ENCODE measurements around a stretch of chr18.

DNA sequence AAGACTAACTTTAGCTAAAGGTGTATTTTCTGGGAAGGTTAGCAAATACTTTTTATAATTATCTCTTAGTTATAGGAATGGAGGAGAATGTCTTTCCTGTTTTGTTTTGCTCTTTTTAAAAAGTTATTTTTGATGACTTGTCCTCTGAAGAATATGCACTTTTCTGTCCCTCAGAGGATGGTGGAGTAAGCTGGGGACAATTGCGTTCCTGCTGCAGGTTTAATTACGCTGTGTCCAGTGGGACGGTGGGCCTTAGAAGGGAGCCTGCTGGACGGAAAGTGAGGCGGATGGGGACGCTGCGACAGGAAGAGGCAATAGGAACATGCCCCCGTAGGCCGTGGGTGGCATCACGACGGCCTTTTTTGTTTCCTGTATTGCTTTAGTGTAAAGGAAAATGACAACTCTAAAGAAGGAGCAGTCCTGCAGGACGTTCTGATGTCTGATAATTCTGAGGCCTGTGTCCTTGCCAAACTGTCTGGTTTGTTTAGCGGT, 121.5 kb downstream of the NFATC1 start:
- PRO-cap, result no peak
- RAMPAGE, long total RNA, result no peak

GRCh38 chr18:79526691-79526916, 130.9 kb downstream of the NFATC1 start:
- PRO-cap, result no peak
- RAMPAGE, long total RNA, result no peak

GRCh38 chr18:79526917-79527854, 131.5 kb downstream of the NFATC1 start:
- PRO-cap, result no peak
- RAMPAGE, long total RNA, result no peak

DNA sequence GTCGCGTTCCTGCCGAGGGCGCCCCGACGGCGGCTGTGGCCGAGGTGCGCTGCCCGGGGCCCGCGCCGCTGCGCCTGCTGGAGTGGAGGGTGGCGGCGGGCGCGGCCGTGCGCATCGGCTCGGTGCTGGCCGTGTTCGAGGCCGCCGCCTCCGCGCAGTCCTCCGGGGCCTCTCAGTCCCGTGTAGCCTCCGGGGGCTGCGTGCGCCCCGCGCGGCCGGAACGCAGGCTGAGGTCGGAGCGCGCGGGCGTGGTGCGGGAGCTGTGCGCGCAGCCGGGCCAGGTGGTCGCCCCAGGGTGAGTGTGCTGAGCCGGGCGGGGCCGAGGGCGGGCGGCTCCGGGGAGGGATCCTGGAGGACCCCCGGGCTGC, 348 bp downstream of the CTDP1 start:
- PRO-cap, result bidirectional peak, plus-strand start at position 163 of the sequence, minus-strand start at position 161 of the sequence
- RAMPAGE, long total RNA, result no peak

DNA sequence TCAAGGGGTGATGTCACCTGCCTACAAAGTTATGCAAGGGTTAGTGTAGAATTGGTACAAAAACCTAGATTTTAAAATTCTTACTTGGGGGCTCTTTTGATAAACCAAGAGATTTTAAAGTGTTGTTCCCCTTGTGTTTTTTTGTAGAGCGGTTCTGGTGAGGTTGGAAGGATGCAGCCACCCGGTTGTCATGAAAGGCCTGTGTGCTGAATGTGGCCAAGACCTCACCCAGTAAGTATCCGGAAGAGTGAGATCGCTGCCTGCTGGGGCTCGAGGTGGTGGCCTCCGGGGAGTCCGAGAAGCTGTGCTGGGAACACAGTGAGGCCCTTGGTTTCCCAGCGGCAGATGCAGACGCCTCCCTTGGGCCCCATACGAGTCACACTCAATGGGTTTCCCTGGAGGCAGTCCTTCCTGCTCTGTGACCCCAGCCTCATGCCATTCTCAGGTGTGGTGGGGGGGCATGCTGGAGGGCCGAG, 15.5 kb downstream of the CTDP1 start:
- PRO-cap, result no peak
- RAMPAGE, long total RNA, result no peak

DNA sequence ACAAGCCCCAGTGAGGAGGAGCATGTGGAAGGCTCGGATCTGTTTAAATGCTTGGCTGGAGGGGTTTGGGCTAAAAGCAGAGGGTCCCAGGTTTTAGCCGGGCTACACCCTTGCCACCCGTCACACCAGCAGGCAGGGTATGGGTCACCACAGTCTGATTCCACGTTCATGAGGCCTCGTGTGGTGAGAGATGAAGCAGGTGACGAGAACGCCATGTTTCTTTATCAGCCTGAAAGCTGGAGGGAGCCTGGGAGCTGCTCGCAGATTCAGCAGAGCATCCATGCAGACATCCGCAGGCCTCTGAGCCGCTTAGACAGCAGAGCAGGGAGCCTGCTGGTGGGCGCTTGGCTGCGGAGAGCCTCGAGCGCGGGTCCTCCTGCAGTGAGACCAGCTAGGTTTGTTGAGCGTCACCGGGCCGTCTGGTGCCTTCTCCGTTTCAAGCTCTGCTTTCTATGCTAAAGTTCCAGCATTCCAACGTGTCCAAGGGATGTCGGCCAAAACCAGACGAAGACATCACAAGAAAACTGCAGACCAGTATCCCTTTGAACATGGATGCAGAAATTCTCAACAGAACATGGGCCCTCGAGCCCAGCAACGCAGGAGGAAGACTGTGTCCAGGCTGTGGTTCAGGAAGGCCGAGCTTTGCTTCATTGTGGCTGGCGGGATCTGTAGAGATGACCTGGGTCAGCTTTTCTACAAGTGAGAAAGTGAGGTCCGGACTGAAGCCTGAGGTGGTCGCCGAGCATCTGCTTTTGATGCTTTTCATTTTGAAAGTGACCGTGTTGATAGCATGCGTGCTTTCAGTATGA, 27.7 kb downstream of the CTDP1 start:
- PRO-cap, result no peak
- RAMPAGE, long total RNA, result no peak

- PRO-cap, result no peak
- RAMPAGE, long total RNA, result no peak
Observed at GRCh38 chr18:79903524-79904222, 47.8 kb downstream of the SLC66A2 start.

DNA sequence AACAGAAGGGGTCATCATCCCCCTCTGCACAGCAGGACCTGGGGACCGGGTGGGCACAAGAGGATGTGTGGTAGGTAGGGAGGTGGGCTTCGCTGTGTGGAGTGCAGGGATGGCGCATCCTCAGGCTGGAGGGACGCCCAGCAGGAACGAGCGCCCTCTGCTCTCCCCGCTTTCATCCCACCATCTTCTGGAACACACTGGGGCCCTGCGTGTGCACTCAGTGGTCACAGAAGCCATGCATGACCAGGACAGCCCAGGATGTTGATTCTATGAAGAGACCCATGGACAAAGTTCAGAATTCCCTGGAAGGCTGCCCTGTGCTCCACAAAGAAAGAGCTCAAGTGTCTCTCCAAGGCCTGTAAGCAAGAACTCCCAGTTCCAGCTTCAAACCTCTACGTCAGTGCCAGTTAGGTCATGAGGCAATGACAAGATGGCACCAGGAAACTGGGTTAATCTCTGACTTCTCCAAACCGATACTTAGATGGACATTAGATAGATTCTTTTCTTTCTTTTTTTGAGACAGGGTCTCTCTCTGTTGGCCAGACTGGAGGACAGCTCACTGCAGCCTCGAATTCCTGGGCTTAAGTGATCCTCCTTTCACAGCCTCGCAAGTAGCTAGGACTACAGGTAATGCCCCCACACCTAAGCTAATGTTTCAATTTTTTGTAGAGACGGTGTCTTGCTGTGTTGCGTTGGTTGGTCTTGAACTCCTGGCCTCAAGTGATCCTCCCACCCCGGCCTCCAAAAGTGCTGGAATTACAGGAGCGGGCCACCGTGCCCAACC, 3.4 kb downstream of the SLC66A2 start:
- PRO-cap, result no peak
- RAMPAGE, long total RNA, result no peak

GRCh38 chr18:79954199-79954796, 2.8 kb upstream of the SLC66A2 start:
- PRO-cap, result no peak
- RAMPAGE, long total RNA, result no peak

- PRO-cap, result no peak
- RAMPAGE, long total RNA, result no peak
Observed at GRCh38 chr18:79961719-79962234, 2.7 kb upstream of the HSBP1L1 start.

DNA sequence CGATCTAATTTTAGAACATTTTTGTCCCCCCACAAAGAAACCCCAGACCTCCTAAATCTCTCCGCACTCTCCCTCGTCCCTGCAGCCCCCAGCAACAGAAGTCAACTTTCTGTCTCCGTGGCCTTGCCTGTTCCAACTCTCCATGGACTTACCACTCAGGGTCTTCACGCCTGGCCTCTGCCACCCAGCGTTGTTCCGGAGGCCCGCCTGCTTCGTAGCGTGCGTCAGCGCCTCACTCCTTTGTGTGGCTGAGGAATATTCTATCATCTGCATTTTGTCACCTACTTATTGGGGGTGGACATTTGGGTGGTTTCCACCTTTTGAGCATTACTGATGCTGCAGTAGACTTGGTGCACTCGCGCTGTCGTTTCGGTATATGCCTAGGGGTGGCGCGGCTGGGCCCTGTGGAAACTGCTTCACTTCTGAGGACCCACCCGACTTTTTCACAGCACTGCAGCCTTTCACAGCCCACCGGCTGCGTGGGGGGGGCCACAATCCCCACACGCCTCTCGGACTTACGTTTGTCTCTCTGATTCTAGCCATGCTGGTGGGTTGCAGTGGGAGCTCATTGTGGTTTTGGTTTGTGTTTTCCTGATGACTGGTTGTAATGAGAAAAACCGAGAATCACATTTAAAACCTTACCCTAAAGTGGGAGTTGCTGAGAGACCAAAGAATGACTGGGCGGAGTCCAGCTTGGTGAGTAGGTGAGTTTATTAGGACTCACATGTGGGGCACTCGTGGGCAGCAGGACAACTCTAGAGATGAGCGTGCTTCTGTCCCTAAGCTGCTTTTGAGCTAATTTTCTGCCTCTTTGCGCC, 1.4 kb upstream of the HSBP1L1 start:
- PRO-cap, result no peak
- RAMPAGE, long total RNA, result no peak

Measured in GM23338 (cell line).